NT2/D1 (cell line): ENCODE measurements around a stretch of chr7.

GRCh38 chr7:103298247-103298884, 1.1 kb downstream of the PMPCB start:
- RRBS, 2 experiments, result no CpG with 5 or more reads among the region's 4 CpGs

DNA sequence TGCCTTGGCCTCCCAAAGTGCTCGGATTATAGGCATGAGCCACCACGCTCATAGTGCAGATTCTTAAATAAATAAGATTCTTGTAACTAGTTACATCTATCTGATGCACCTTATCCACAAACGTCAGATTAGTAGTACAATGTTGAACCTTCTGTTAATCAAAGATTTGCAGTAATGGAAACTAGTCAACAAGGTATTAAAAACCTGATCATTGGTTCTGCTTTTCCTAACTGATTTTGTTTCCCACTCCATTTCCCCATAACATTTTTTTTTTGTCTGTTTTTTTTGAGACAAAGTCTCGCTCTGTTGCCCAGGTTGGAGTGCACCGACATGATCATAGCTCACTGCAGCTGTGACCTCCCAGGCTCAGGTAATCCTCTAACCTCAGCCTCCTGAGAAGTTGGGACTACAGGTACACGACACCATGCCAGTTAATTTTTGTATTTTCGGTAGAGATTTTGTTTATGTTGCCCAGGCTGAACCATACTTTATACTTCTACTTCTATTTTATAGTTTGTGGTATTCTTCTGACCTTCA, 20.7 kb downstream of the PMPCB start:
- RRBS, 2 experiments, result no CpG with 5 or more reads among the region's 7 CpGs

DNA sequence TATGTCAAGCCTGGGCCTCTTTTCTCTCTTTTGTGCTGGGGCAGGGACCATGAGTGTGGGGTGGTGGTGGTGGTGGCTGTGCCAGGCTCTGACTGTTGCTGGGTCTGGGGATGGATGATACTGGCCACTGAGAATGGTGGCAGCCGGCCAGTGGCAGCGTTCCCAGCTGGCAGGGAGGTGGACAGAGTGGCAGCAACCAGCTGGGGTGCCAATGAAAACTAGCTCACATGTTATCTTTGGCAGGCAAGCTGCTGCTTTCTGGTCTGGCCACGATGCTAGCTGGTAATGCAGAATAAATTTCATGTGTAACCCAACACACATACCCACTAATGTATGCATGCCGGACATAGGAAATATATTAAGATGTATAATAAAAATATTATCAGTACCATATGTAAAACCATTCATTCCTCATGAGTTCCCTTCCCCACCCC, 95.0 kb upstream of the SLC26A5 start:
- RRBS, 2 experiments, result no CpG with 5 or more reads among the region's 4 CpGs

DNA sequence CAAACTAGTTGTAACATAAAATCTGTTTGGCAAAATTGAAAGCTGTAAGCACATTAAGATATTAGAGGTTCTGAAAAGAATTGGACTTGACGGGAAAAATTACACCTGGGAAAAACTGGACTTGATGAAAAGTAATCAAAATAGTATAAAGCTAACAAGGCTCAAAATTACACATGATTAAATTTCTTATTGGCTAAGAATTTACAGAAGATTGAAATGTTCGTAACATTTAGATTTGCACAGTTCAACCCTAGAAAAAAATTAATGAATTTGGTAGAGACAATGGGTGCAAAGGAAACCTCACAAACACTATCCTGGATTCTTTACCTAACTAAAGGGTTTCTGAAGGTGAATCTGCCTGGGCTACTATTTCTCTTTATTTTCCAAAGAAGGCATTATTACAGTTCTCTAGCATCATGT, 47.0 kb downstream of the LHFPL3 start:
- RRBS, 2 experiments, result no CpG with 5 or more reads among the region's 2 CpGs

GRCh38 chr7:104978263-104978911, 35.6 kb upstream of the KMT2E start:
- RRBS, 2 experiments, result no CpG with 5 or more reads among the region's 2 CpGs

- RRBS, 2 experiments, result 1 to 7% methylated on average over 6 to 10 of the region's 62 CpGs
Observed at GRCh38 chr7:104983578-104984606, 30.1 kb upstream of the KMT2E start.

DNA sequence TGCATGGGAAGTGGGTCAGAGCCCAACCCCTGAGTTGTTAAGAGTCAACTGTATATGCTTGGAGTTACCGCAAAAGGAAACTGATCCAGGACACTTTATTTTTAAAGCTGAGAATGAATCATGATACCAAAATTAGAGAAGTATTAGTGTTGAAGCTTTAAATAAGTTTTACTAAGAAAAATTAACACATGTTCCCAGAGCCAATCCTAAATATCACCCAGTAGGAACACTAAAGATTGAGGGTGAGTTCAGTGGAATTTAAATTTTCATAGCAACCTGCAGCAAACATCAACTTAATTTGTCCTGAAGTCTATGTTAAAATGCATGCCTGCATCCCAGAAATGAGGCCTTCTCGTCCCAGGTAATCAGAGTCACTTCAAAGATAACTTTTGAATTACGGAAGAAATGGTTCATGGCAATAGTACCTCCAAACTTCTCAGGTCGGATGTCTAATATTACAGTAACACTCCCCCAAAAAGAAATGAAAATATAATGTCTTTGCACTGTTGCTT, 20.3 kb upstream of the KMT2E start:
- RRBS, 2 experiments, result no CpG with 5 or more reads among the region's 4 CpGs

DNA sequence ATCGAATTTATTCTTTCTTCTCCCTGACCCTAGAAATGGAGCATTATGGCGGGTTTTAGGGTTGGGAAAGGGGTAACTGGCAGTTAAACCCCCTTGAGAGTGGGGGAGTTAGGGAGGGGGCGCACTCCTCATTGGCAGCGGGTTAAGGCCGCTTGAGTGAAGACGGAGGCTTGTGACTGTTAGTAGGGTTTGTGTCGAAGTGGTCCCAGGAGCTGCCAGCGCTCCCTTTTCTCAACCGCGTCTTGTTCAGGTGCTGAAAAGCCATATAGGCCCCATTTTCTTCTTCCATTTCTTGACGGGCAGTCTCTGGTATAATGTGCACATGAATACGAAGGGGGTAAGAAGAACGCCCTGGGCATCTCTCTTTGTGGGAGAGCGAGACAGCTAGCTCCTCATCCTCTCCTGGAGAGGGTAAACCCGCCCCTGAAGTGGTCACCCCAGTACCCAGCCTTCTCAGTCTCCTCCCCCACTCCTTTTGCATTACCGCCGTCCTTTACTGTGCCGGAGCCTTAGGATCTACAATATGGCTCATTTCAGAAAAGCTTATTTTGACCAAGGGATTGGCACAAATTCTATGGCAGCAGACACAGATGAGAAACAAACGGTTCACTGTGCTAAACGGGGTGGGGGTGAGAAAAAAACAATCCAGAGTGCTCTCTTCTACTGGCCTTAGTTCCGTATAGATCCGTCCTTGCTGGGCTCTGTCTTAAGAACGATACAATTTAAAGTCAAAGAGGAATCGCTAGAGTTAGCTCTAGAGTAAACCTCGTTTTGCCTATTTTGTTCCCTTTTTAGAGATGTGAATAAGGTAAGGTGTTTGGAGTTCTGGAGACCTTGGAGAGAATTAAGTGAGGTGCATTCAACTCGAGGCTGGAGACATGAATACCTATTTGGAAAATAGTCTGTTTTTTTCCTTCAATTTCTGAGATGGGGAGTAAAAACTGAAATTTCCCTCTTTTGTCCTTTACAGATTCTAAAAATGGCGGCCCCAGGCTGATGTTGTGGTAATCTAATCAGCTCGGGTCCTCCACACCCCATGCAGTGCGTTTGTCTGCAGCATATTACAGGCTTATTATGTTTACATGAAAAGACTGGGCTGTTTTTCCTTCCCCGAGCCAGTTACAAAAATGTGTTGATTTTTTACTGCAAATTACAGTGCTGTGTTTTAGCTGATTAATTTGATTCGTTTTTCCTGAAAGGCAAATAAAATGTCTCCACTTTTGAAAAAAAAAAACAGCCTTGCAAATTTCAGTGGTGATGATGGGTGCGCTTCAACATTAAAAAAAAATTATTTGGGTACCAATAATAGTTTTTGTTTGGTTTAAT, 1.2 kb downstream of the KMT2E start:
- RRBS, 2 experiments, result no CpG with 5 or more reads among the region's 32 CpGs

- RRBS, 2 experiments, result no CpG with 5 or more reads among the region's 1 CpG
Observed at GRCh38 chr7:105017104-105017492, 3.1 kb downstream of the KMT2E start.

DNA sequence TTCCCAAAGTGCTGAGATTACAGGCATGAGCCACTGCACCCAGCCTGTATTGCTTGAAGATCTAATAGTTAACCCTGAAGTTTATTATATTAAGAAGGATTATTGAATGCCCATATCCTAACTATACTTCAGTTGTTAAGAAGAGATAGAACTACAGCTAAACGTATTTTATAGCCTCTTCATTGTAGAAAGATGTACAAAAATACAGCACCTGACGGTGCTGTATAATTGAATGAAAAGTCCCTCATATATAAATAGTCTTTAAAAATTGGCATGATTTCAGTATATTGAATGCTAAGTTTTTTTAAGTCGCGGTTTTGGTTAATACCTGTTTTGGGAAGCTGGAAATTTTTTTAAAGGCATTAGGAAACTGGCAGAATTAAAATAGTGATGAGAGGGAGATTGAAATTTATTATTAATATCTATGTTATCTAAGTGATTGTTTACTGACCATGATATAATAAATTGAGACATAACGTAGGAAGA, 38.9 kb downstream of the KMT2E start:
- RRBS, 2 experiments, result no CpG with 5 or more reads among the region's 5 CpGs

DNA sequence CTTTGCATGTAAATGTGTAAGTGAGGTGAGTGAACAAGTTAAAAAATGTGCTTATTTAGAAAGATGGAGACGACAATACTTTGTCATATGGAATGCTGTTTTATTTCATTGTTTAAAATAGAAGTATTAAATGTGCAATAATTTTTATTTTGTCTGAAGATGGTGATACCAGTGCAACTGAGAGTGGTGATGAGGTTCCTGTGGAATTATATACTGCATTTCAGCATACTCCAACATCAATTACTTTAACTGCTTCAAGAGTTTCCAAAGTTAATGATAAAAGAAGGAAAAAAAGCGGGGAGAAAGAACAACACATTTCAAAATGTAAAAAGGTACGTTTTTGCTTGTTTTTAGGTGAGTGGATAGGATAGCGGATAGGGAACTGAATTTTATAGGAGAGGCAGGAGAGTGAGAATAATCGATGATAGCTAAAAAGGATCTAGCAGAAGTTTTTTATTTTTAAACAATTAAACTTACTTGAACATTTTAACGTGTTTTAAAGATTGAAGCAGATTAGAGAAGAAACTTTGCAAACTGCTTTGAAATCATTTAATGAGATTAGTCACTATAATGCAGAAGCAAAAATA, 60.6 kb downstream of the KMT2E start:
- RRBS, 2 experiments, result no CpG with 5 or more reads among the region's 6 CpGs

- RRBS, 2 experiments, result no CpG with 5 or more reads among the region's 1 CpG
Observed at GRCh38 chr7:105078067-105078518, 64.1 kb downstream of the KMT2E start.

GRCh38 chr7:105319666-105320226, 69.0 kb downstream of the SRPK2 start:
- RRBS, 2 experiments, result no CpG with 5 or more reads among the region's 8 CpGs

DNA sequence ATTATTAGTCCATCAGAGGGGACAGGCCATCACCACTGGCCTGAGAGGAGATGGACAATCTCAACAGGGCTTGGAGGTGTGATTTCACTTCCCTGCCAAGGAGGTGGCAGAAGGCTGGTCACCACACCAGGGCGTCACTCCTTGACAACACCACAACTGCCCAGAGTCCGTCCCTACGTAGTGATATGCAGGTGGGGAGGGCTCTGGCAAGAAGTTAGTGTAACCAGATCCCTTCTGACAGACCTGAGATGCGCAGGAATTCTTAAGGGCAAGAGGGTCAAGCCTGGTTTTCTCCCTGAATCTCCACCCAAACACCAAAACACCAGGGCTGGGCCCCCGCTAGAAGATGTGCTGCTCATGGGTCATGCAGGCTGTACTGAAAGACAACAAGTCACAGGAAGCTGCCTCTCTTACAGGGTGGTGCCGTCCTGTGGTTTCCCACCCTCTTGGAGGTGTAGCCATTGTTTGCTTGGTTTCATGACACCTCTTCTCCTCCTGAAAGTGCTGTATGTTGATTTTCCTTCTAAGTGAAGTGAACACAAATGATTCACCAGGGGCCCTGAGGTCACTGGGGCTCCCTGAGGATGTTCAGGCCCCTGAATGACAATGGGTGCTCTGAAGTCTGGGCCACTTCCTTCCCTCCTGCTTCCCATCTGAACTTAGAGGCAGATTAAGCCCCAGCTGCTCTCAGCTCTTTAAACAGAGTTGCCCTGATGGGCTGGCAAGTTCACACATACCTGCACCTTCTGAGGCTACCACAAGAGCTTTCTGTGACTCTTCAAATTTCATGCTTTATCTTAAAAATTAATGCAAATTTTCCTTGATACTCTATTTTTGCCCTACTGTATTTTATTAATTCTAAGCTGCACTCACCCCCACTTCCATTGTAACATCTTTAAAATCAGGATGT, 27.0 kb downstream of the ATXN7L1 start:
- RRBS, 2 experiments, result no CpG with 5 or more reads among the region's 6 CpGs

GRCh38 chr7:105894493-105895378, 18.3 kb upstream of the ATXN7L1 start:
- RRBS, 2 experiments, result no CpG with 5 or more reads among the region's 7 CpGs

GRCh38 chr7:106180585-106181275, 68.6 kb upstream of the SYPL1 start:
- RRBS, 2 experiments, result no CpG with 5 or more reads among the region's 8 CpGs

DNA sequence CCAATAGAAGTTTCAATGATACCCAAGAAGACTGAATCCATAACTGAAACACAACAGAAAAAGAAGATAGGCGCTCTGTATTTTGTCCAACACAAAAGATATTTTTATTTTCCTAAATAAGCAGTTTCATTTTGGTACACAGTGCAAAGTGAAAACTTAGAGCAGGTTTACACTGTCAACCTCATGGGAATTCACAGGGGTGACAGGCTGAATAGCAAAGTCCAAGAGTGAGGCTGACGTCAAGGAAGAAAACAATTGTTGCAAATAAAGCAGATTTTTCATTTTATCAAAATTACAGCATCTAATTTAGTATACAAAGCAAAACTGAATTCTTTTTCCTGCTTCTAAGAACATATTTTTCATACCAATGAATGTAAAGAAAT, 28.6 kb downstream of the NAMPT start:
- RRBS, 2 experiments, result no CpG with 5 or more reads among the region's 2 CpGs

DNA sequence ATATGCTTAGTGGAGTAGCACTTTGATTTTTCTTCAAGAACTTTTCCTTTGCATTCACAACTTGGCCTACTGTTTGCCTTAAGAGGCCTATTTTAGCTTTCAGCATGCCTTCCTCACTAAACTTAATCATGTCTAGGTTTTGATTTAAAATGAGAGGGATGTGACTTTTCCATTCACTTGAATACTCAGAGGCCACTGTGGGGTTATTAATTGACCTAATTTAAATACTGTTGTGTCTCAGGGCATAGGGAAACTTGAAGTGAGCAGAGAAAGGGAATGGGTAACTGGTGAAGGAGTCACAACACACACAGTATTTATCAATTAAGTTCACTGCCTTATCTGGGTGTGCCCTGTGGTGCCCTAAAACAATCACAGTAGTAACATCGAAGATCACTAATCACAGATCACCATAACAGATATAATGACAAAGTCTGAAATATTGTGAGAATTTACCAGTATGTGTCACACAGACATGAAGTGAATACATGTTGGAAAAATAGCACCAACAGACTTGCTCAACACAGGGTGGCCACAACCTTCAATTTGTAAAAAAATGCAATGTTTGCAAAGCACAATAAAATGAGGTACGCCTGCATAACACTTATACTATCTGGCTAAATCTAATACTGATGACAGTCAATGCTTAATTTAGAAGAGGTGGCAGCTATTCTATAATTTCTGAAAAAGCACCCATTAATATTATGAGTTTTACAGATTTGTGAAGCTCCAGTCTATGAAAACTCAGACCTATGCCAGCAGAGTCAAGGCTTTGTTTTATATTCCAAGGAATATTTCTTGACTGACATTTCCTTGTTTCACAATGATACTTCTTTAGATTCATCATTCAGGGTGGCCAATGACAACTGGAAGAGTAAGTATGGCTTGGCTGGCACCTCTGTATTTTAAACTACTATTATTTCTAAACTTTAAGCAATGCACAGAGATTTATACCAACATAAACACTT, 24.0 kb downstream of the NAMPT start:
- RRBS, 2 experiments, result no CpG with 5 or more reads among the region's 2 CpGs

DNA sequence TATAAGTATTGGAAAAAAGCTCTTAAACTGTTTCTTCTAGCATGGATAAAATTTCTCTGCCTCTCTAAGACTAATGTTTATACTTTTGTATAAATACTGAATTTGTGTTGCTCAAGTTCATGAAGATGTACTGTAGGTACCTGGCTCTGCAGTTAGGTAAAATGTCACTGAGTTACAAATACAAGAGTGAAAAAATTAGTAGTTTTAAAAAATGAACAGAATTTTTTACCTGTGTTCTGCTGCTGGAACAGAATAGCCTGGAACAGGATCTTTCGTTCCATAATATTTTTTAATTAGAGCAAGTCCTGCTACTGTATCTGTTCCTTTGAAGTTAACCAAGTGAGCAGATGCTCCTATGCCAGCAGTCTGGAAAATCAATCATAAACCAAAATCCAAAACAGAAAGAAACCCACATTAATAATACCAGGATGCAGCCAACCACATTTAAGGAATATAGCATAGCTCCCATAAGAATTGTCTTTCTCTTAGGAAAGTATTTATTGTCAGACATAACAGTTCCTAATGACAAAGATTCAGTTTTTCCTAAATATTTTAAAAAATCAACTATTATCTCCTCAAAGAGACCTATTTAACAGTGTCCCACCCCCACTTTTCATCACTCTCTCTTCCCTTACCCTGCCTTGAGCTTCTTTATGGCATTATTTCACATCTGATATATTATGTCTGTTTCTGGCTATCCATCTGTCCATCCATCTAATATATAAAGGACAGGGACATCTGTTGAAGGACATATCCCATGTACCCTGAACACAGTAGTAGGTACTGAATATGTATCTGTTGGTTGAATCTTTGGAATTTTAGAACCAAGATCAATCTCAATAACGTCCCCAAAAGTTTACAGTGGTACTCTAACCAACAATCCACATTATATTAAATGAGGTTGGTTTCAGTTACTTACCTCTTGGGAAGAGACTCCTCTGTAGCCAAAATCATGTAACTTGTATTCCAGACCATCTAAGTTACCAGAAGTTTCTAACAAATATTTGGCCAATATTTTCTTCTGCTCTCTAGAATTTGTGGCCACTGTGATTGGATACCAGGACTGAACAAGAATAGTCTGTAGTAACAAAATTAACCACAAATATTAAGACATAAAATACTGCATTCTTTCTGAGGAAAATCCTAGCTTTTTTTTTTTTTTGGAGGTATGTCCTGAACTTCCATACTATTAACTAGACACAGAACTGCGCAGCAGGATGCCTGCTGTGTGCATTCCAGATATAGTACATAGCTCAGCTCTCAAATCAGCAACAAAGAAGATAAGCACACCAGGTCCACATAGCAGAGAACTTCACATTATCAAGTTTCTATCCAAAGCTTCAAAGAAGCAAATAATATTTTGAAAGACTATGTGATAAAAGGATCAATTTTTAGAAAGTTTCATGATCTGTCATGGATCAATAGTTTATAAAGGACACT, 16.0 kb downstream of the NAMPT start:
- RRBS, 2 experiments, result no CpG with 5 or more reads among the region's 3 CpGs

GRCh38 chr7:106287713-106288051, 2.9 kb upstream of the NAMPT start:
- RRBS, 2 experiments, result no CpG with 5 or more reads among the region's 2 CpGs